ENCODE measurements around a stretch of chr2.

- PRO-cap, result bidirectional peak, plus-strand start at chr2:20198361, minus-strand start at chr2:20198233
- RAMPAGE, long total RNA, 5 experiments, result no peak in any of the 5 experiments
- RRBS, result no CpG with 5 or more reads among the region's 9 CpGs
These were observed 26.9 kb downstream of the SDC1 start for GRCh38 chr2:20197893-20198489.

DNA sequence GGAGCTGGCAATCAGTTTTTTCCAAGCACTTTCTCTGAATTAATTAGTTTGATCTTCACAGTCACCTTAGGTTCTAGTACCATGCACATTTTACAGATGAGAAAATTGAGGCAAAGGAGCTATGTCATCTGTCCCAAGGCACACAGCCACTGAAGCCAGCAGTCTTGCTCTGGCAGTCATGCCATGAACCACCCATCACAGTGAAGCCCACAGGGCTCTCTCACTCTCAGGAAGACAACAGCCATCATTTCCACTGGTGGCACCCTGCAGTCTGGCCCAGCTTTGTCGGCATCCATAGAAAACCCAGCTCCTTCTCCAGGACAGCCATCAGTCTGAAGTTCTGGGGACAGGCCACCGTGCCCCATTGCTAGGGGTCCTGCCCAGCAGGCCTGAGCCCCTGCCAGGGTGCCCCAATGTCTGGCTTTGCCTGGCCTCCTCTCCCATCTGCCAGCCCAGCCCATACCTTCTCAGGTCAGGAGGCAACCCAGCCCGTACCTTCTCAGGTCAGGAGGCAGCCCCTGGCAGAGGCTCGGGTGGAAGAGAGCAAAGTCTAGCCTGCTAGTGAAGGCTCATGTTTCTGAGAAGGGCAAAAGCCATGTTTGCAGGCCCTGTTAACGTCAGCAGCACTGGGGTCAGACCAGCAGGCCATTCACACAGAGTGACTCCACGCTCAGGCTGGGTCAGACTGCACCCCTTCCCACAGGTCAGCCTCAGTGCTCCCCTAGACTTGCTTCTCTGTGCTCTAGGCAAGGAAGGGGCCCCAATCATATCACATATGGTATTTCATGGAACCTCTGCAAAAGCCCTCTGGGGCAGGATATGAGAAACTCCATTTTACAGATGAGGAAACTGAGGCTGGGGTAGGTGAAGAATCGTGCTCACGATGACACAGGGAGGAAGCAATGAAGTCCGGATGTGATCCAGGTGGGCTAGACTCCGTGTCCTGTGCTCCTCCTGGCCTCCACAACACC is 9.8 kb downstream of the SDC1 start:
- PRO-cap, result no peak
- RAMPAGE, long total RNA, 5 experiments, result no peak in any of the 5 experiments
- RRBS, result 45% methylated on average over 2 of the region's 10 CpGs

- PRO-cap, result bidirectional peak, plus-strand start at chr2:20224018, minus-strand start at chr2:20223986
- RAMPAGE, long total RNA, 5 experiments, result no peak in any of the 5 experiments
- RRBS, result 2% methylated on average over 9 of the region's 30 CpGs
These were observed 1.1 kb downstream of the SDC1 start for GRCh38 chr2:20223806-20224172.

- PRO-cap, result no peak
- RAMPAGE, long total RNA, 5 experiments, result start-site peak on the minus strand in 2 of 5 experiments, at chr2:20291667-20291851 at its widest, 13 to 21 reads per replicate
- RRBS, result no CpG with 5 or more reads among the region's 10 CpGs
These were observed 59.4 kb downstream of the PUM2 start for GRCh38 chr2:20291083-20291897.

- PRO-cap, result unidirectional peak, minus-strand start at chr2:20352231
- RAMPAGE, long total RNA, 5 experiments, result no peak in any of the 5 experiments
- RRBS, result no CpG with 5 or more reads among the region's 4 CpGs
These were observed 1.3 kb upstream of the PUM2 start for GRCh38 chr2:20351932-20352438.

- PRO-cap, result no peak
- RAMPAGE, long total RNA, 5 experiments, result no peak in any of the 5 experiments
- RRBS, result no CpG with 5 or more reads among the region's 2 CpGs
These were observed 23.1 kb upstream of the RHOB start for GRCh38 chr2:20423747-20424163.

- PRO-cap, result bidirectional peak, plus-strand start at chr2:20449854, minus-strand start at chr2:20449547
- RAMPAGE, long total RNA, 5 experiments, result no peak in any of the 5 experiments
- RRBS, result no CpG with 5 or more reads among the region's 6 CpGs
These were observed 2.7 kb downstream of the RHOB start for GRCh38 chr2:20449445-20450018.

GRCh38 chr2:20474017-20474812 is 27.3 kb downstream of the RHOB start:
- PRO-cap, result unidirectional peak, plus-strand start at chr2:20474700
- RAMPAGE, long total RNA, 5 experiments, result no peak in any of the 5 experiments
- RRBS, result no CpG with 5 or more reads among the region's 10 CpGs

GRCh38 chr2:20525213-20525990 is 78.5 kb downstream of the RHOB start:
- PRO-cap, result unidirectional peak, minus-strand start at chr2:20525358
- RAMPAGE, long total RNA, 5 experiments, result no peak in any of the 5 experiments
- RRBS, result no CpG with 5 or more reads among the region's 12 CpGs

- PRO-cap, result no peak
- RAMPAGE, long total RNA, 5 experiments, result no peak in any of the 5 experiments
- RRBS, result no CpG with 5 or more reads among the region's 15 CpGs
These were observed 83.0 kb downstream of the RHOB start for GRCh38 chr2:20529854-20530235.

GRCh38 chr2:20539178-20539831 is 92.4 kb downstream of the RHOB start:
- PRO-cap, result no peak
- RAMPAGE, long total RNA, 5 experiments, result no peak in any of the 5 experiments
- RRBS, result no CpG with 5 or more reads among the region's 4 CpGs

DNA sequence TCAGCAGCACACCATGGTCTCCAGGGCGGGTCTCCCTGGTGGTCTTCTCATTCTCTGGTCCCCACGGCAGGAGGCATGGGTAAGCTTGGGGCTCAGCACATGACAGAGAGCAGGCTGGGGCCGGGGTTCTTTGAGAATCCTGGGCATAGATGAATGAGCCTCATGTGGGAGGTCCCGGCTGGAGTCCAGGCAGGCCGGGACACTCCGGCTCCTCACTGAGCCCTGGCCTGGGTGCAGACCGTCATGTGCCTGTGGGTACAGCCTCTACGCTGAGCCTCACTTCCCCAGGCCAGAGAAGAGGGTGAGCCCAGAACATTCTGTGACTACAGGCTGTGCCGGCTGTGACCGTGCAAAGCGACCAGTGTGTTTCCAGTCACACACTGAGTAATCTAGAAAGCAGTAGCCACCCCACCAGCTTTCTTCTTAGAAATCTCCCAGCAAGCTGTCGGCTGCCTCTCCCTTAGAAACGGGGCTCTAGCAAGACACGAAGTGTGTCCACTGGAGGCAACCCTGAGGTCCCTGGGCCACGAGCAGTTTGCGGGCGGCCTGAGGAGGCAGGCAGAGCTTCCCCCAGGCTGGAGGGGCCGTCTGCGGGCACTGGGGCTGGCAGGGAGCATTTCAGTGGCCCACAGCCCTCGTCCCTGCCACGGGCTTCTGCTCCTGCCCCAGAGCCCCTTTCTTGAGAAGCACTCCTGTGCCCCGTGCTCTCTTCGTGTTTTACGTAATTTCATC is 93.2 kb downstream of the RHOB start:
- PRO-cap, result no peak
- RAMPAGE, long total RNA, 5 experiments, result no peak in any of the 5 experiments
- RRBS, result 74% methylated on average over 4 of the region's 24 CpGs

GRCh38 chr2:20595200-20595864 is 55.6 kb downstream of the HS1BP3 start:
- PRO-cap, result bidirectional peak, plus-strand start at chr2:20595761, minus-strand start at chr2:20595638
- RAMPAGE, long total RNA, 5 experiments, result no peak in any of the 5 experiments
- RRBS, result no CpG with 5 or more reads among the region's 13 CpGs

GRCh38 chr2:20636956-20637746 is 13.7 kb downstream of the HS1BP3 start:
- PRO-cap, result no peak
- RAMPAGE, long total RNA, 5 experiments, result no peak in any of the 5 experiments
- RRBS, result no CpG with 5 or more reads among the region's 19 CpGs

GRCh38 chr2:20689537-20690366 is 22.8 kb downstream of the GDF7 start:
- PRO-cap, result bidirectional peak, plus-strand start at chr2:20689693, minus-strand start at chr2:20689462
- RAMPAGE, long total RNA, 5 experiments, result no peak in any of the 5 experiments
- RRBS, result no CpG with 5 or more reads among the region's 10 CpGs

DNA sequence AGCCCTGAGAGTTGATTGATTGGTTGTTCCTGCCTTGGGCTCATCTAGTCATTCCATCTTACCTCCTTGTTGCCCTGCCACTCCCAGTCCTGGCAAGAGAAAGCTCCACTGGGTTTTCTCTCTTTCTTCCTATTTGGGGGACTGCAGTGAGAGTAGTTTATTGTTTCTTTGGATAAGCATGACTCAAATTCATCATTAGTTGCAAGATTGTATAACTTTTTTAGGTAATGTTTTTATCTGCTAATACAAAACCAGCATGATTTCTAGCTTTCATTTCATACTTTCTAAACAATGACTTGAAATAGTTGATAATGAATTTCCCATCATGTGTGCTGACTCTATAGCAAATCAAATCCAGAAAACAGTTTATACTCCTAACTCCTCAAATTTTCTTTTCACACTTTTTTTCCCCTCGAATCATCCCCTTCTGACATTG is 42.0 kb downstream of the LDAH start:
- PRO-cap, result no peak
- RAMPAGE, long total RNA, 5 experiments, result start-site peak on the minus strand in 1 of 5 experiments, centred at position 160 of the sequence, 10 reads per replicate
- RRBS, result no CpG with 5 or more reads among the region's 1 CpG

DNA sequence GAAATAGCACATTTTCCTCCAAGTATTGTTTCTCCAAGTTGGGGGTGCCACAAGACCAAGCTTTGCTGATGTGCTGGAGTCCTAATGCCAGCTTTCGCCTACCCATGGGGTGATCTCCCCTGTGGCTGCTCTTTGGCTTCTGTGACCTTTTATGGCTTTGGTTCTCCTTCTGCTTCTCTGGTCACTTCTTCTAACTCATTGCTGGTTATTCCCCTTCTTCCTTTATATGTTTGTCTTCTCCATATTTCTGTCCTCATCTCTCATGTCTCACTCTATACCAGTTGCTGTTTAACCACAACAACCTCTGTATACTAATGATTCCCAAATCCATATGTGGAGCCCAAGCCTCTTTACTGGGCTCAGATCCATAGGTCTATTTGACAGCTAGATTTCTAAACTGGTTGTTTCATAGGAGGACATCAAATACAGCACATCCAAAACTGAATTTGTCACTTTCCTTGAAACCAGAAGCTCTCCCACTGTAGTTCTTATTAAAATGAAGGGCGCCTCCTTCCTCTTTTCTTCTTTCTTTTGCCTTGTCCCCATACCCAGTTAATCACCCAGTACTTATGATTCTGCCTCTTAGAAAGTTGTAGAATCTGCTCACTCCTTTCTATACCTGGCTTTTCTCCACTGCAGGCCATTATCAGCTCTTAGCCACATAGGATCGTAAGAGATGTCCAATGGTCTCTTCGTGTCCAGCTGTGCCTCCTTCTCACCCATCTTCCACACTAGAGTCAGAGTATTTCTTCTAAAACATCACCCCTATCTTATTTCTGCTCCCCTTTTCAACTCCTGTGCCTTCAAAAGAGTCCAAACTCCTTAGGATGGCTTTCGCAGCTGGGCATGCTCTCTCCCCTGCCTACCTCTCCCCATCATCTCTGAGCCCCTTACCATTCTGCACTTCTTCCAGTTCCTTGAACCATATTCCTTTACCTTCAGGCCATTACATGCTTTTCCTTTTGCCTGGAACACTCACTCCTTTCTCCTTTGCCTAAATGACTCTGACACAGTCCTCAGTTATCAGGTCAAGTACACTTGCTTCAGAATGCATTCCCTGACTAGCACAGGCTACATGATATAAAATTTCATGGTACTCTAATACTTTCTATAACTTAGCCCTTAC is 22.8 kb downstream of the APOB start:
- PRO-cap, result no peak
- RAMPAGE, long total RNA, 5 experiments, result no peak in any of the 5 experiments
- RRBS, result no CpG with 5 or more reads among the region's 5 CpGs

GRCh38 chr2:21035366-21036458 is 8.2 kb downstream of the APOB start:
- PRO-cap, result no peak
- RAMPAGE, long total RNA, 5 experiments, result no peak in any of the 5 experiments
- RRBS, result no CpG with 5 or more reads among the region's 9 CpGs

DNA sequence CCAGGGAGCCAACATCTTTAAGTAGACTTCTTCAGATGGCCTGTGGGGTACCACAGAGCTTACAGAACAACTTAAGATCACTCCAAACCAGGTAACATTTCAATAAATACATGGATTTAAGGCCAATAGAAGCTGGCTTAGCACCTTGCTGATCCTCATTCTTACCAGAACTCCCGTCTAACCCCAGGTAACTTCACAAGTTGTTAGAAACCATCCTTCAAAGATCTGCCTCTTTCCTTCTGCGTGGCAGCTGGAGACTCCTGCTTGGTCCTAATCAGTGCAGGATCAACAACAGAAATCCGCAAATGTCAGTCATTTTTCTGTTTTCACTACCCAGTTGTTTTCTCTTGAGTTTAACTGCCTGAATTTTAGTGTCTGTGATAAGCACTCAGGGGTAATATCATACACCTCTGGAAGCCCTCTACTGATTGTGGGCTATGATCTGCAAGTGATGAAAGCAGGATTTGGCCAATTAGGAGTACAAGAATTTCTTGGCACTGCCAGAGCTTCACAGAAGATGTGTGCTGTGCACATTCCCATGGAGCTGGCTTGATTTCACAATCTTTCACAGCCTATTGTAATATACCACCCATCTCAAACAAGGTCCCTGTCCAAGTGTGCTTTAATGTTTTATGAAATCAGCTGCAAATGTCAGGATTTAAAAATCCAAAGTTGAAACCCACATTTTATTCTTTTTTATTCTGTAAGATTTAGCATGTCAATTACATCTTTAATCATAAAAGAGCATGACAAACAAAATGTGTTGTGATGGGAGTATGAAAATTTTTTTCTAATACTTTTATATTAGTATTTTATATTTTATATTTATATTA is 27.4 kb upstream of the TDRD15 start:
- PRO-cap, result no peak
- RAMPAGE, long total RNA, 5 experiments, result no peak in any of the 5 experiments
- RRBS, result no CpG with 5 or more reads among the region's 3 CpGs

GRCh38 chr2:21099223-21099872 is 24.4 kb upstream of the TDRD15 start:
- PRO-cap, result no peak
- RAMPAGE, long total RNA, 5 experiments, result no peak in any of the 5 experiments
- RRBS, result no CpG with 5 or more reads among the region's 5 CpGs